Cardiac atrium fibroblast (primary cell): ENCODE results near the genes ISLR2, CCDC33 and CLK3.

- RAMPAGE, long total RNA, result no peak
These were observed 716 bp downstream of the PML start for GRCh38 chr15:73995204-73995659.

DNA sequence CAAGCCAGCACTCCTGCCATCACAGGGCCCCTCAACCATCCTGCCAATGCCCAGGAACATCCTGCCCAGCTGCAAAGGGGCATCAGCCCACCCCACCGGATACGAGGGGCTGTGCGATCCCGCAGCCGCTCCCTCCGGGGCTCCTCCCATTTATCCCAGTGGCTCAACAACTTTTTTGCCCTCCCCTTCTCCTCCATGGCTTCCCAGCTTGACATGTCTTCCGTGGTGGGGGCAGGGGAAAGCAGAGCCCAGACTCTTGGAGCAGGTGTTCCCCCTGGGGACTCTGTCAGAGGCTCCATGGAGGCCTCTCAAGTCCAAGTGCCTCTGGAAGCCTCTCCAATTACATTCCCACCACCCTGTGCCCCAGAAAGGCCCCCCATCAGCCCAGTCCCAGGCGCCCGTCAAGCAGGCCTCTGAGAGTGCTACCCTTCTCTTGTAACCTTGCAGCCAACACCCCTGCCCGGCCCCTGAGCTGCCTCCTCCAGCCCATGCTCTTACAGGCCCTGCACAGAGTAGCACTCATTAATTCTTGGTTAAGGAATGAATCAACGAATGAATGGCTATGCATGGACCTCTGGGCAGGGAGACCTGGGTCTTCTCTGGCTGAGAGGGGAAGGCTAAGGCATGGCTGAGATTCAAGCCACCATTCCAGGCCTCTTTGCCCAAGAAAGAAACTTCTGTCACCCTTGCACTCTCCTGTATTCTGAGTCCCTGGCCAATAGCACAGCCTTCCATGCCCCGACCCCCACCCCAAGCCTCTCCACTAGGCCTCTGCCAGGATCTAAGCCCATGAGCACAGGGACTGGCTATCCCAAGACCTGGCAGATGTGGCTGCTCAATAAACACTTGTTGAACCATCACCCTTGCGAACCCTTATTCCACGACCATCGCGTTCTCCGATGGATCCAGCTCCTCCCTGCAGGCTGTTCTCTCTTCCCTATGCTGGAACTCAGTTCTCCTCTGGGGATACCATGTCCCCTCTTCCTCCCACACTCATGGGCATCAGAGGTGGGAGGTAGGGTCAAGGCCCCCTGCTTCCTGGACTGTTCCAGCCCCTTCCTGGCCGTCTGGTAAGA lies 41.4 kb downstream of the PML start:
- RAMPAGE, long total RNA, result no peak

GRCh38 chr15:74053986-74054468 lies 28.3 kb downstream of the GOLGA6A start:
- RAMPAGE, long total RNA, result no peak

GRCh38 chr15:74129789-74130734 lies at the start of gene ISLR2:
TSS of gene ISLR2 (plus strand) at chr15:74130586.
- RAMPAGE, long total RNA, result no peak

- RAMPAGE, long total RNA, result no peak
These were observed 1.5 kb downstream of the ISLR2 start for GRCh38 chr15:74131662-74132508.

DNA sequence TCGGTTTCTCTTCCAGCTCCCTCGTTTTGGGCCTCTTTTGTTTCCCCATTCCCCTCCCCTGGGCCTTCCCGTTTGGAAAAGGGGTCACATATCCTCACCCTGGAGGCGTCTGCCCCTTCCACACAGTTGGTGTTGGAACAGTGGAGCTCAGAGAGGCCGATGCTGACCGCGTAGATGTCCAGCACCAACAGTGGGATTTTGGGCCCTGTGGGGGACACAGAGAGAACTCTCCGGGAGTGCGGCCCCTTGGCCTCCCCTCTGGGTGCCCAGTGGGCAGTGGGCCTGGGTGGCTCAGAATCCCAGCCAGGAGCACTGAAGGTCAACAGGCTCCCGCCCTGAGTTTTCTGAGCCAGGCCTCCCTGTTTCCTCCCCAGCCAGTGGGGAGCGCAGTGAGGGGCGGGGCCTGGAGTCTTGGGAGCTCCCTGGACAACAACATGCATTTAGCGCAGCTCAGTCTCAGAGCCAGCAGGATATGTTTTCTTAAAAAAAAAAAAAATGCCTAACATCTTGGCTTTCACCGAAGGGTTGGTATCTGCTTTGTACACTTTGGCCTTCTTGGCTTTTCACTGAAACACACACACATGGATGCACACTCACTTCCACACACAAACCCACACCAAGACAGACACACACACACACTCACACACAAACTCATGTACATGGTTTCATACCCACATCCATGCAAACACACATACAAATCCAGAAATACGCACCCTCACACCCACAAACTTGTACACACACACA lies 639 bp upstream of the ISLR start:
- RAMPAGE, long total RNA, result no peak

DNA sequence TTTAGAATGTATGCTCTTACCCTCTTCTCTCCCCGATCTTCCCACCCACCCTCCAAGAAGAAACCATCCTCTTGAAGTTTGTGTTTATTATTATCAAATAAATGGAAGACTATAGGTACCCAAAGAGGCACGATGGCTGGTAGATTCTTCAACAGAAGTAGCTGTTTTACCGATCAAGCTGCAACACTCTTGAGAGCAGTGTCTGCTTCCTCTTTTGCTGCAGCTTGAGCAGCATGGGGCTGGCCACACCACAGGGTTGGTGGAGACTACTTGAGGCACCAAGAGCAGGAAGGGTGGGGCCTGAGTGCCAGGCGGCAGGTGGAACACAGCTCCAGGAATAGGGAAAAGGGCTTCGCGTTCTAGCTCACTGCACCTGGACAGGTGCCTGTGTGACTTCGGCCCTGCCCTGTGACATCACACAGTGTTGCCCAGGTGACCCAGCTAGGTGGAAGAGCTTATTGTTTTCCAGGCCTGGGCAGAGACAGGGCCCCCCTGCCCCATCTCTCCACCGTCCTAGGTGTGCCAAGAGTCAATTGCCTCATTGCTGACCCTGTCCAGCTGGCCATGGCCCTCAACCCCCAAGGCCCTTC lies at the start of gene CCDC33:
TSS of gene CCDC33 (plus strand) at position 458 of the 590 bp plus-strand sequence.
- RAMPAGE, long total RNA, result no peak

- RAMPAGE, long total RNA, result no peak
These were observed 16.8 kb downstream of the CYP11A1 start for GRCh38 chr15:74350621-74351076.

GRCh38 chr15:74374198-74375043 lies 7.0 kb upstream of the CYP11A1 start:
- RAMPAGE, long total RNA, result no peak

- RAMPAGE, long total RNA, result no peak
These were observed 27.9 kb downstream of the SEMA7A start for GRCh38 chr15:74405731-74406422.

DNA sequence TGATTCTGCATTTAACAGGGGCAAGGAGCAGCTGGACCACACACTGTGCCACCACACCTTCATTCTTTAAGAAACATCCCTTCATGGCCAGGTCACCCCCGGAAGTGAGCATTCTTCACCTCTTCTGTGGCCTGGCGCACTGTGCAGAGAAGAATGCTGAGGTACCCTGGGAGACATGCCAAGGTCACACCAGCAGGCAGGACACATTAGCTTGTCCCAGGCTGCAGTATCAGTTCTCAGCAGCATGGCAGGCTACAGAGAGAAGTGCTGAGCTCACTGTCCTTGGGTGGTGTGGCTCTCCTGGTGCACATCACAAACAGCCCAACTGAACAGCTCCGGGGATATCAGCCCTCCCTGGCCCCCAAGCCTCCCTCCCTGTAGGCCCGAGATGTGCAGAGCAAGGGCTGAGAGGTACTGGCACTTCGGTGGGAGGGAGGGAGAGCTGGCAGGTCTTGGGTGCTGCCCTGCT lies 13.5 kb downstream of the SEMA7A start:
- RAMPAGE, long total RNA, result no peak

DNA sequence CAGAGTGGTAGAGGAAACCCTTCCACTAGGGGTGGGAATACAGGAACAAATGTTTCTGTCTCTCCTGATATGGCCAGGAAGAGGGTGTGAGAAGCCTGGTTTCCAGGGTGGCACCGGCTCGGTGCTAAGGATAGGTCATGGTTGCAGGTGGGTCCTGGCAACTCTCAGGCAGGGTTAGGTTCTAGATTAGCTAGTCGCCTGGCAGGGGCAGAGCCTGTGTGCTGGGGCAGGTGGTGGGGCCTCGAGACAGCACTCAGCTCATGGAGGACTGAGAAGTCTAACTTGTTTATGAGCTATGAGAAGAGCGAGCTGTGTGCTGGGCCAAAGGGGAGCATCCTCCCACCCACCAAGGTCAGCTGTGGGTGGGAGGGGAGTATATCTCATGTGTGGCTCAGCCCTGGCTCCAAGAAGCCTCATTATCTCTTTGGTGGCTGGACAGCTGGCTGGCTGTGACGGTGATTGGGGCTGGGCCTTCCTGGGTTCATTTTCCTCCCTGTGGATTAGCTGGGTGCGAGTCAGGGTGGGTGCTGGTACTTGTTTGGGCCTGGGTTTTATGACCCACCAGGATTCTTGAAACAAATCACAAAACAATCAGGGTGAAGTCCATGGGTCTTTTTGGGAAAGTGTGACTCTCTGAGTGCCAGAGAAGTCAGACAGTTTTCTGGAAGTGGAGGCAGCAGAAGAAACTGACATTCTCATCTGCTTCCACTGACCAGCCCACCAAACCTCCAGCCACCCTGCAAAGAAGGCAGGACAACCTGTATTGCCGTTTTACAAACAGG lies 9.8 kb downstream of the SEMA7A start:
- RAMPAGE, long total RNA, result no peak

GRCh38 chr15:74489828-74490552 lies 29.0 kb upstream of the UBL7 start:
- RAMPAGE, long total RNA, result no peak

GRCh38 chr15:74615104-74615993 lies at the start of gene CLK3:
TSS of gene CLK3 (plus strand) at chr15:74615836.
- RAMPAGE, long total RNA, result start-site peak on the plus strand at chr15:74615830-74615884, 283 and 99 reads in 2 replicates

DNA sequence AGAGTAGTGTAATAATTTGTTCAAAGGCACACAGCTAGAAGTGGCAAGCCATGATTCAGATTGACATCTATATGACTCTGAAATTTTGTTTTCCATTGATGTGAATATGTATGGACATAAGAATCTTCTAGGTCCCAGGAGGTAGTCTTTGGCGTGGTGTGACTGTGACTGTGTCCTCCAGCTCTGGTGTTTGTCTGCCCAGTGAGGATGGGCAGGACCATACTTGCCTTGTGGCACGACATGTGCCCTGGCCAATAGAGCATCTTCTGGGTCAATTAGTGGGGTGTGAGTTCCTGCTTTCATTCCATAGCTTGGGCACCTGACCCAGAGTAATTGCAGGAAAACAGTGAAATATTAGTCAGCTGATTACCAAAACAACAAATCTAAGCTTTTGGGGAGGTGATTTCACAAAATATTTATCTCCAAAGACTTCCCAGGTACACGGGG lies 1.9 kb downstream of the CLK3 start:
- RAMPAGE, long total RNA, result no peak

- RAMPAGE, long total RNA, result no peak
These were observed 16.7 kb downstream of the CLK3 start for GRCh38 chr15:74632159-74632859.

GRCh38 chr15:74783749-74784230 lies 1.9 kb downstream of the CSK start:
- RAMPAGE, long total RNA, result no peak

DNA sequence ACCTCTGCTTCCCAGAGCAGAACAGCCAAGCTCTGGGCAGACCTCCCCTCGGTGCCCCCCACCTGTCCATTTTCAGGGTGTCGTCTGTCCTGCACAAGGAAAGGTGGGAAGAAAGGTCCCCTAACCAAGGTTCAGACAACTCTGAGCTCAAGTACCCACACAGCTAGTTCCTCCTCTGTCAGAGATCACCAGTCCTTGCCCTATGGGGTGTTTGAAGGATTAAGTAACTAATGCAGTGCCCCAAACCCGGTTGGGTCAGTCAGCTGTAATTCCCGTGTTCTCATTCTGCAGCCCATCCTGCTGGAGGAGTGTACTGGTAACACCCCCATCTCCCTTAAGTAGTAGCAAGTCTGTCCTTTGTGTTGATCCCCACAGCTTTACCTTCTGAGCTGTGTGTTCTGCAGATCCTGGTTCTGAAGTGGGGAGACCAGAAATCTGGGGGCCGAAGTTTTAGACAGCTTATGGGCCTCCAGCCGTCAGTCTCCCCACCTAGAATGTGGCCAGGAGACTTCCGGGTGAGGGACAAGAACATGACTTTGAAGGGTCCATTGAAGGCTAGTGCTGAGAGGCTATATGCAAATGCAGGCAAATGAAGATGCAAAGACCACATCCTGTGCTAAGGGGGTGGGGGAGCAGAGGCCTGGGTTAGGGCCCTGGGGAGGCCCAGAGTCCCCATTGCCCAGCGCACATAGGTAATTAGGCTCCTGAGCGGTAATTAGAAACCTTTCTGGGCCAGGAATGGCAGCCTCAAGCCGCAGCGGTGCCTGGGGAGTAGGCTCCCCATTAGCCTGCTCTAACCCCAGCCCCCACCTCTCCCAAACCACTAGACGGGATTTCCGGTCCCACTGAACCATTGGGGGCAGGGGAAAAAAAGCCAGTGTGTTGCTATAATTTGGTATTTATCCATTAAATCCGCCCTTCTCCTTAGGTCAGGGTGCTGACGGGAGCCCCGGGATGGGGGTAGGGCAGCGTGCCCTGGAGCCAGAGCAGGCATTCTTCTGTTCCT lies 6.7 kb downstream of the CSK start:
- RAMPAGE, long total RNA, result no peak

DNA sequence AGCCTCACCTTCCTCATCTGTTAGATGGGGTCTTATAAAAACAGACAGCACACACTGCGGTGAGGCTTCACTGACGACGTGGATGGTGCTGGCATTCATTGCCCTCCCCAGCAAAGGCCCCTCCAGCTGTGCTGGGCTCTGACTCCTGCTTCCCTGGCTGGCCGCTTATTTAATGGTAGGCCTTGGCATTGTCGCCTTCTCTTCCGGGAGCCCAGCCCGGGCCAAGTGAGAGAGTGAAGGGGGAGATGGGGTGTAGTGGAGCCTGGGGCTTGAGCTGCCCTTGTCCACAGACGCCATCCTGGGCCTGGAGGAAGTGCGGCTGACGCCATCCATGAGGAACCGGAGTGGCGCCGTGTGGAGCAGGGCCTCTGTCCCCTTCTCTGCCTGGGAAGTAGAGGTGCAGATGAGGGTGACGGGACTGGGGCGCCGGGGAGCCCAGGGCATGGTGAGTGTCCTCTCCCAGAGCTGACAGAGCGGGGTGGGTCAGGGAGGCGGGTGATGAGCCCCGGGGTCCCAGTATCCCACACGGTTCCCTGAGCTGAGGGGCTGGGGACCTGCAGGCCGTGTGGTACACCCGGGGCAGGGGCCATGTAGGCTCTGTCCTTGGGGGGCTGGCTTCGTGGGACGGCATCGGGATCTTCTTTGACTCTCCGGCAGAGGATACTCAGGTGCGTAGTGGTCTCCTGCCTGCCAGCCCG lies 3.4 kb downstream of the LMAN1L start:
- RAMPAGE, long total RNA, result no peak

GRCh38 chr15:74918868-74920132 lies 12.6 kb upstream of the FAM219B start:
- RAMPAGE, long total RNA, result no peak